Pulmonary lymph node (tissue), 1 donor: ENCODE measurements around a stretch of chr18.

DNA sequence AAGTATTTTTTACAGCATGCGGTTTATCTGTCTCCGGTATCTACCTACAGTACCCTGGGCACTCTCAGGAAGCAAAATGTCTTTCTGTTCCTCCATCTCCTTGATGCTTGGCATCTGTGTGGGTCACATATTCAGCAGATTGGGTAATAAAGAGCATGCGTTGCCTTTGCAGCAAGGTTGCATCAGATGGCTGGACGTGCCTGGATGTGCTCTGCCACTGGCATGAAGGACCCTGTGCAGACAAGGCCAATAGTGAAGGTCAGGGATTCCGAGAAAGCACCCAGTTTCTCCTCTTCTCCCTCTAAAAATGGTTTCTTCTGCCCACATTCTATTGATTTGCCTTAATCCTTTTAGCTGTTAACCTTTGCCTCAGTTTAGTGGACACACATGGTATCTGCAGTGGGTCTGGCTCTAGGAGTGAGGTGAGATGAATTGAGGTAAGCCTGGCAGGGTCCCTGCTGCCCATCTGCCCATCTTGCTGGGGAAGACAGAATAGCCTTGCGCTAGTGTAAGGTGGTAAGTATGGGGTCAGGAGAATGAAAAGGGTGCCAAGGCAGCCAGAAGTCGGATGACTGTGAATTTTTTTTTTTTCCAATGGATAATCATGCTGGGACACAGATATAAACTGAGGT is 9.7 kb downstream of the CTIF start:
- PRO-cap, result no peak

- PRO-cap, result no peak
Measured at GRCh38 chr18:48567978-48568624, 29.3 kb downstream of the CTIF start.

- PRO-cap, result no peak
Measured at GRCh38 chr18:48573493-48574066, 34.7 kb downstream of the CTIF start.

DNA sequence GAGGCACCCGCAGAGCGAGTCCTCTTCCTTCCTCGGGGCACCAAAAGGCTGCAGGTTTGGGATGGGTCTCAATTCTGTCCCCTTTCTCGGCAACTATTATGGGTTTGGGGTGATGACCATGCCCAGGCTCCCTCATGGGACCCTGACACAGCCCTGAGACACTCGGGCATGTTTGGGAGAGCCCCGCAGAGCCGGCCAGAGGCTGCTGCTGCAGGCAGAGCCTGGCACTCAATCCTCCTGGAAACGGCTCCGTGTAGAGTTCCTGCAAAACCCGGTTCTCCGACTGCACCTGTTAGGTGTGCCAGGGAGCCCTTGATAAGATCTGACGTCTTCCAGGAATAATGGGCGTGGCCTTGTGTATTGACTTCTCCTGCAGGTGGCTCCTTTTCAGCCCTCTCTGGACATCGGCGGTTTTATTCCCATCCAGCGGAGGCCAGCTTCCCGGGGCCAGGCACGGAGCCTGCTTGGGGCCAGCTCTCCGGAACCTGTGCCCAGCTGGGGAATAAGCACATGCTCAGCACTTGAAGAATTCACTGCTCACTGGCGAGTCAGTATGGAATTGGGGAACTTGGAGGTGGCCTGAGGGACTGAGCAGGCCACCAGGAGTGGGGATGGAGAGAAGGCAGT is 77.2 kb downstream of the CTIF start:
- PRO-cap, result no peak

- PRO-cap, result no peak
Measured at GRCh38 chr18:48662239-48662718, 123.4 kb downstream of the CTIF start.

- PRO-cap, result unidirectional peak, plus-strand start at chr18:48897041
Measured at GRCh38 chr18:48896534-48897325, 54.0 kb downstream of the SMAD7 start.

DNA sequence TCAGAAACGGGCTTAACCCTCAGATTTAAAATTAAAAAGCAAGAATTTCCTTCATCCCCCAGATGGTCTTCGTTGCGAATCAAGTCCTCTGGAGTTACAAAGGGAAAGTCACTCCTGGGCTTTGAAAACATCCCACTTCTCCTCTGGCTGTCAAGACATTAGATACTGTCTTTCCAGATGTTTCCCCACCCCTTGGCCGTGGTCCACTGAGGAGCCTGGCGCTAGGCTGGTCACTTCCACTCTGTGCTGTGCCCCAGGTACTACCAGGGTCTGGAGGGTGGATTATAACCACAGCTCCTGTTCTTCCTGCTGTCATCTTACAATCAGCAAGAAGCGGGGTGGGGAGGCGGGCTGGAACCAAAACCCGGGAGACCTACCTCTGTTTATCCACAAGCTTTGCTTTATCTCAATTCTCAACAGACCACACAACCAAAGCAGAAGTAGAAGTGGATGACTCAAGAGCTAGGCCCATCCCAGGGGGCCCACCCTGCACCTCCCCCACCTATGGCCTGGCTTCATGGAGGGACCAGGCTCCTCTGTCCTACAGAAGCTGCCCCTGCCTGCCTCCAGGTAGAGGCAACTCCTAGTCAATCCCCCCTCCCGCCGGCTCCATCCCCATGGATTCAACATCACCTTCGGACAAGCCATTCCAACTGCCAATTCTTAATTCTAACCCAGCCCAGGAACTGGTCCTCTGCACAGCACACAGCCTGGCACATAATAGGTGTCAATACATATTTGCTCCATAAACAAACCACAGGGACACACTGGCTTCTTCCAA is 17.8 kb downstream of the SMAD7 start:
- PRO-cap, result bidirectional peak, plus-strand start at position 432 of the sequence, minus-strand start at position 375 of the sequence

- PRO-cap, result no peak
Measured at GRCh38 chr18:48947524-48947976, 3.2 kb downstream of the SMAD7 start.

DNA sequence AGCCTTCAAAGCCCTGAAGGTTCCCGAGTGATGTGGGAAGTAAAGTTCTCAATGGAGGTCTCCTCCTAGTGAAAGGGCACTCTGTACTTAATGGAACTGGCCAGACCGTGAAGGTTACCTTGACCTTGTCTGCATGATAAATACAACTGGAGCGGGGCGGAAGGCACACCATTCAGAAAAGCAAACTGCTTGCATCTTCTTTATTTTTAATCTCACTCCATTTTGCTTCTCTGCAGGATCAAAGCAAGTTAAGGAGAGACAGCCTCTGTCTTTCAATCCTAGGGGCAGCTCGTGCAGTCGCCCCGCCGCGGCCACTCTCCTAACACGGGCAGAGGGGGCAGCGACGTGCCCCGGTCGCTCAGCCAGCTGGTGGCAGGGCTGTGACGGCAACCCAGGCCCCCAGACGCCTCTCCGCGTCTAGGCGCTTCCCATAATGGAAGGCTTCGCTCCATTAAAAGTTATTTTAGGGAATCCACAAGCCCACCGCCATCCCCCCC is 24.0 kb upstream of the SMAD7 start:
- PRO-cap, result no peak

GRCh38 chr18:48975172-48975649 is 24.4 kb upstream of the SMAD7 start:
- PRO-cap, result no peak

- PRO-cap, result no peak
Measured at GRCh38 chr18:49459286-49459968, 1.0 kb downstream of the DYM start.

GRCh38 chr18:49590418-49591058 is 28.7 kb downstream of the LIPG start:
- PRO-cap, result no peak

- PRO-cap, result no peak
Measured at GRCh38 chr18:49810950-49811989, 2.1 kb downstream of the ACAA2 start.

DNA sequence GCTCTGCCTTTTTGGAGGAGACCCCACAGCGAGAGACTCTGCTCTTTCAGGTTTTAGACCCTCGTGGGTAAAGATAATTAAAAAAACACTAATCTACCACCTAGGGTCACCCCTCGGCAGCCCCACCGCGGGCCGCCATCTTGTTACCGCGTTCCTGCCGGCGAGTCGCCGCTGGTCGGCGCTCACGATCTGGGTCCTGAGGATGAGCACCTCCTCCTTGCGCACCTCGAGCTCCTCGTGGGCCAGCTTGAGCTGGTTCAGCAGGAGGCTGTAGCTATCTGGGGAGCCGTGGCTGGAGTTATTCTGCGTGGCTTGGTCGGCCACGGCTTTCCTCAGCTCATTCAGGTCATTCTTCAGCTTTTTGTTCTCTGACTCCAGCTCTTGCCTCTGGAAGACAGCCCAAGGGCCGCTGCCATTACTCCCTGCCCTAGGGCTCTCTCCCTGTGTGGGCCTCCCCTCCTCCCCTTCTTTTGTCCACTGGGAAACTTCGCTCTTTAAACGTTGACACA is 50.7 kb upstream of the ACAA2 start:
- PRO-cap, result no peak

- PRO-cap, result no peak
Measured at GRCh38 chr18:49944730-49945683, 131.7 kb upstream of the ACAA2 start.

DNA sequence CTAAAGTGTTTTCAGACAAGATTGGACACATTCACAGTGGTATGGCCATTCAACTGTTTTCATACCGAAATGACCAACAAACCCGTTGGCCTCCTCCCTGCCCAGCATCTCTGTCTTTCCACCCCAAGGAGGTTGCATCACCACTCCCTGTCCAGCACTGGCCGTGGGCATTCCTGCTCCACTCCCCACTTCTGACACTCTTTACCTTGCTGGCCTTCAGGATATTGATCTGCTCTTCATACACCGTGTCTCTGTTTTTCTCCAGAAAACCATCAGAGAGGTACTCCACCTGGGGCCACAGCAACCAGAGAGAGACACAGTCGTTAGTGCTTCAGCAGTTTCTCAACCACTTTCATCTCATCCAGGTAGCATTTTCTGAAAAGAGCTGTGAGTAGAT is 139.7 kb upstream of the ACAA2 start:
- PRO-cap, result no peak

DNA sequence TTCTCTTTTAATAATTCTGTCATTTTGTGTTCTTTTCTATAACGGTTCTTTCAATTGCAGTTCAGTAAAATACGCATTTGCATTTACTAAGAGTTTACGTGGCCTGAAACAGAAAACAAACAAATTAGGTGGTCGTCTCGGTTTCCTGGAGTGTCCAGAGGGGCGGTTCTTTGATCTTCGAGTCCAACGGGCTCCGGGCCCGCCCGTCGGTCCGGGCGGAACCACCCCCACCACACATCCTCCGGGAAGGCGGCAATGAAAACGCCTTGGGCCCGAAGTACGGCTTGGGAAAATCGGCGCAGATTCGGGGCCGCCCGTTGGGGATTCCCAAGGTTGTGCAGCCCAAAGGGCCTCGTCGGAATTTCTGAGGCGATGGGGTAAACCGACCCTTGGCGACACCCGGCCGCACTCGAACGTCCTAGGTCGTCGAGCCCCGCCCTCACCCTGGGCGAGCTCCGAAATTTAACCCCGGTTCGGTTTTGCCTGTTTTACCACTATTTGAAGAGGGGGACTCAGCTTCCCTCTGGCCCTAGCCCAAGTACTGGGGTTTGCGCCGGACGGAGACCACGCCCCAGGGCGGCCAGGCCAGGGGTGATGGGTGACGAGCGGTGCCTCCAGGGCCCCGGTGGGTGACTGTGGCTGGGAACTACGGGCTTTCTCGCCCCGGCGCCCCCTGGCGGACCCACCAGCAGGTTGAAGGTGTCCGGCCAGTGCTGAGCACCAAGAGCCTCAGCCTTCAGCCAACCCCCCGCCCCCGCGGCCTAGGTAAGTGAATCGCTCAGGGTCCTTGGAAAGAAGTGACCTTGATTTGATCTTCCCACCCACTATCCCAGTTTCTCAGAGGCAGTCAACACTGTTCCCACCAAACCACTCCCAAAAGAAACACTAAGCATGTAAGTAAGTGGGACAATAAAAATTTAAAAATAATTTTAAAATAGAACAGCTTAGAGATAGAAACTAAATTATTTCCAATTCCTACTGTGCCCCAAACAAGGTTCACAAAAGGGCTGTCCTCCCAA is 2.0 kb upstream of the CFAP53 start:
- PRO-cap, result unidirectional peak, plus-strand start at position 149 of the sequence; unidirectional peak, plus-strand start at position 173 of the sequence; unidirectional peak, plus-strand start at position 209 of the sequence; bidirectional peak, plus-strand start at position 625 of the sequence, minus-strand start at position 536 of the sequence; unidirectional peak, minus-strand start at position 635 of the sequence

DNA sequence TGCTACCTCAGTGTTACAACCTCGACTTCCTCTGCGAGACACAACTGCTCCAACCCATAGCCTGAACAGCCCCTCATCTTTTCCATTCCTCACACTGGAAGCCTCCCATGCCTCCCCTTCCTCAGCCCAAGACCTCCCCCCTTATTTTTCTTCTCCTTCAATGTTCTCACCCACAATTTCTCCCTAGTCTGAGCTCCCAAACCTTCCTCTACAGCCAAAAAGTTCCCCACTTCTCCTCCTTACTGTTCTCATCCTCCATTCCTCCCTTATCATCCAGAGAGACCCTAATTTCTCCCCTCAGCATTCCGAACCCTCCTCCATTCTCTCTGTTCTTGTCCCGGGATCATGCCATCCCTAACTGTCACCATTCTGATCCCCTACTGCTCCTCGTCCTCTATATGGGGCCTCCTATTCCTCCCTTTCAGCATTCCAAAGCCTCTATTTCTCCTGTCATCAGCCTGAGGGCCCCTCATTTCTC is 717 bp downstream of the MBD1 start:
- PRO-cap, result no peak

DNA sequence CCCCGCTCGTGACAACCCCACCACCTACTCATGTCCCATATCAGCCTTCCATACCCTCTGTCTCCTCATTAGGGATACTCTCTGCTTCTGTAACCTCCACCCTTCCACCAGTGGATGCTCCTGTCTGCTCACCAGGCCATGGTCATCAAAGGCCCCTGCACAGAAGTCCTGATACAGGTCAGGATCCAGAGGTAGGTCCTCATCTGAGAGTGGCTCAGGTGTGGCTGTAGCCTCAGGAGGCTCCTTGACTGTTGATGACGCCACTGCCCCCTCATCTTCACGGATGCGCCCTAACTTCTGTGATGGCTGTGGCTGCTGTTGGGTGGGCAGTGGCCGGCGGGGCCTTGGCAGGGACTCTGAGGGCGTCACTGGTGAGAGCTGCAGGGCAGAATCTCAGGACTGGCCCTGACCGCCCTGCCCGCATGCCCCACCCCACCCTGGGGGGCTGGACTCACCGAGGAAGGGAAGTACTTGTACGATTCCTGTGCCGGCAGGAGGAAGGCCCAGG is 2.6 kb downstream of the CXXC1 start:
- PRO-cap, result no peak

DNA sequence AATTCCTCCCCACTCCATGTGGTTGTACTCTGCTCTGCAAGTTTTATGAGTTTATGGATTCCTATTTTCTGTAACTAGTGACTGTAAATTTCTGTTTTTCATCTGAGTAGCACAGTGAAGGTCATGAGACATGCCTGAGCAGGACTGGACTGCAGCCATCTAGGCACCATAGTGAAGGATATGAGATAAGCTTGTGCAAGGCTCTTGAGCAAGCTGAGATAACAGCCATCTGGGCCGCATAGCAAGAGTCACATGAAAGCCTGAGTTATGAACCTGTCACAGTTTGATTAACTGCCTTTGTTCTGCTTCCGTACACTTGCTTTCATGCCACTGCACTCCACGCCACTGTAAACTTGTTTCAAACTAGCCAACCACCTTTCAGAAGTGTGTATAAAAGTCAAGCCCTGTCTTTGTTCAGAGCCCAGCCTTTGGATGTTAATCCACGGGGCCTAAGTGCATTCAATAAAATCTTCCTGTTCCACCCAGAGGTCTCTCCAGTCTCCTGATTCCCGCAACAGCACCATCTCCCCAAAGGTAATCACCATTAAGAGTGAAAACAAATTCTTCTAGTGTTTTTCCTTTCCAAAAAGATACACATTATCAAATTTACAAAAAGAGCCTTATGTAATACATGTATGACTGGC is 50.4 kb downstream of the SKA1 start:
- PRO-cap, result no peak